ENCODE data around the gene C18orf21.

- PRO-cap, result no peak
These were observed 35.3 kb downstream of the GALNT1 start for GRCh38 chr18:35616709-35617418.

GRCh38 chr18:35683294-35683752 lies 101.8 kb downstream of the GALNT1 start:
- PRO-cap, result no peak

GRCh38 chr18:35692923-35693912 lies 111.7 kb downstream of the GALNT1 start:
- PRO-cap, result no peak

DNA sequence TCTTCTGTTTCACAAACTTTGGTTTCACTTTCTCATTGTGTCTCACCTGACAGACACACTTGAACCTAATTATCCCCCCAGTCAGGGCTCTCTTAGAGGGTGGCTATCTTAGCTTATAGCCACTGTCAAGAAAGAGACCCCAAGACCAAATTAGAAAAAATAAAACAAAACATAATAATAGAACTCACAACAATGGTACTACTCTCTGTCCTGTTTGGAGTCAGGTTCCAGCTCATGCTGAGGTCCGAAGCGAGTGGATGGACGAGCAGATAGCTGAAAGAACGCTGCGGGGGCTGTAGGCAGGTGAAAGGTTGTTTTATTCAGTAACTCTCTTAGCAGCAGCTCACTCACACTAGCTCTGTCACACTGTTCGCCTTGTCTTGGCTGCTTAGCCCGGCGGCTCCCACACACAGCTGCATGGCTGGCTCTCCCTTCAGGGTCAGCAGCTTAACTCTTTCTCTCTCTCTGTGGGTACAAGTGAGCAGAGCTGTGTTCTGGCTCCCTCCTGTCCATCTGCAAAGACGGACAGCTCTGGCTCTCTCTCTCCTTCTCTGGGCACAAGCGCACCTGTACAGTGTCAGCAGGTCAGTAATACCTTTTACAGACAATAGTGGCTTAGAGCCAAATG lies 149.1 kb downstream of the GALNT1 start:
- PRO-cap, result no peak

DNA sequence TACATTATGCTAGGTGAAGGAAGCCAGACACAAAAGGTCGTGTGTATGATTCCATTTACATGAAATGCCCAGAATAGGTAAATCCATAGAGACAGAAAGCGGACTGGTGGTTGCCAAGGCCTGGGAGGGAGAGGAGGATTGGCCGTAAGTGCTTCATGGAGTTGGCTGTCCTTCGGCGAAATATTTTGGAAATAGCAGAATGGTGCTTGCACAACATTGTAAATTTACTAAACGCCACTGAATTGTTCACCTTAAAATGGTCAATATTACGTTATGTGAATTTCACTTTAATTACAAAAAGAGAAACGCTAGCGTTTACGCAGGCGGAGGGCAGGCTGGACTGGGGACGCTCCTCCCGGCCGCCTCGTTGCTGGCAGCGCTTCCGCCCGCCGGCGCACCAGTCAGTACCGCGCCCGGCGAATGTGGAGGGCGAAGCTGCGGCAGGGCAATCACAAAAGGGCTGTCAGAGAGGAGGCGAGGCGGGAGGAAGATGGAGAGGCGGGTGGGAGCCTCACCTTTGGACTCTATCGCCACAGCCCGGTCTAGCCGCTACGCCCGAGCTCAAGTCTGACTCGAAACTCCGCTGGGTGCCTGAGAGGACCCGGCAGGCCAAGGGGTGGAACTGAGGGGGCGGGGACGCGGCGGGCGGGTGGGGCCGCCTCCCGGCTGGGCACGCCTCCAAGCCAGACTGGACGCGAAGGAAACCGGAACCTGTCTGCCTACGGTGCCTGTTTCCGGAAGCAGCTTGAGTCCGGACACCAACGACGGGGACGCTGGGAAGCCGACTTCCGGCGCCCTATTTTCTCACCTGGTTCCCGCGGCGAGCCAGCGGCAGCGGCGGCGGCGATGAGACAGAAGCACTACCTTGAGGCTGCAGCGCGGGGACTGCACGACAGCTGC lies at the start of gene C18orf21:
C18orf21 (plus strand) TSS at position 797 of the 900 bp plus-strand sequence.
- PRO-cap, result bidirectional peak, plus-strand start at position 400 of the sequence, minus-strand start at position 422 of the sequence; bidirectional peak, plus-strand start at position 800 of the sequence, minus-strand start at position 569 of the sequence

- PRO-cap, result no peak
These were observed 11.2 kb upstream of the MOCOS start for GRCh38 chr18:36176060-36176557.

- PRO-cap, result no peak
These were observed 9.6 kb upstream of the MOCOS start for GRCh38 chr18:36177431-36178426.

DNA sequence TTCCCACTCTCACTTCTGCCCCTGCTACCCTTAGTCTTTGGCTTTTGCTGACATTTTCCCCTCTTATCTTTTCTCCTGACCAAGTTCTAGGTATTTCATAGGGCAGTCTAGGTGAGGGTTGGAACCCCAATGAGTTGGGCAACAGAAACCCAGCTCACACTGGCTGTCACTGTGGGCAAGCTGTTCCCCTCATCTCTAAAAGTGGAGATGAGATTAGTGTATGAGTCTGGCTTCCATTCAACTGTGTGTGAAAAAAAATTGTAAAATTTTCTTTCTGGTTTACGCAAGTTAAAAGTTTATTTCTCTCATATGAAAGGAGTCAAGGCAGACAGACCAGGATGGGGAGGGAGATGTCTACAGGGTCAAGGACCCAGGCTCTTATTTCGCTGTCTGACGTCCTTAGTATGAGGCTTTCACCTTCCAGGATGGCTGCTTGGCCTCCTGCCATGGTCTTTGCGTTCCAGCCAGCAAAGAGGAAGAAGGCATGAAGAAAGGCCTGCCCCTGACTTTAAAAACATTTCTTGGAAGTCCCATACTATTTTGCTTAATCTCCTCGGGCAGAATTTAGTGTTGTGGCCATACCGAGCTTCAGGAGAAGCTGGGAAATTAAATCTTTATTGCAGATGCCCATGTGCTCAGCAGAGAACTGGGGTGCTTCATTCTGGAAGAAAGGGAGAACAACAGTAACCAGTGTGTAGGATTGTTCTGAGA lies 7.4 kb upstream of the MOCOS start:
- PRO-cap, result no peak

- PRO-cap, result no peak
These were observed 8.1 kb downstream of the MOCOS start for GRCh38 chr18:36195123-36195990.

GRCh38 chr18:36468154-36468637 lies 170.7 kb downstream of the FHOD3 start:
- PRO-cap, result no peak

- PRO-cap, result bidirectional peak, plus-strand start at chr18:36828255, minus-strand start at chr18:36828265; bidirectional peak, plus-strand start at chr18:36828421, minus-strand start at chr18:36828413
These were observed 543 bp downstream of the TPGS2 start for GRCh38 chr18:36828204-36828714.

GRCh38 chr18:37299439-37300189 lies 266.0 kb downstream of the CELF4 start:
- PRO-cap, result no peak

DNA sequence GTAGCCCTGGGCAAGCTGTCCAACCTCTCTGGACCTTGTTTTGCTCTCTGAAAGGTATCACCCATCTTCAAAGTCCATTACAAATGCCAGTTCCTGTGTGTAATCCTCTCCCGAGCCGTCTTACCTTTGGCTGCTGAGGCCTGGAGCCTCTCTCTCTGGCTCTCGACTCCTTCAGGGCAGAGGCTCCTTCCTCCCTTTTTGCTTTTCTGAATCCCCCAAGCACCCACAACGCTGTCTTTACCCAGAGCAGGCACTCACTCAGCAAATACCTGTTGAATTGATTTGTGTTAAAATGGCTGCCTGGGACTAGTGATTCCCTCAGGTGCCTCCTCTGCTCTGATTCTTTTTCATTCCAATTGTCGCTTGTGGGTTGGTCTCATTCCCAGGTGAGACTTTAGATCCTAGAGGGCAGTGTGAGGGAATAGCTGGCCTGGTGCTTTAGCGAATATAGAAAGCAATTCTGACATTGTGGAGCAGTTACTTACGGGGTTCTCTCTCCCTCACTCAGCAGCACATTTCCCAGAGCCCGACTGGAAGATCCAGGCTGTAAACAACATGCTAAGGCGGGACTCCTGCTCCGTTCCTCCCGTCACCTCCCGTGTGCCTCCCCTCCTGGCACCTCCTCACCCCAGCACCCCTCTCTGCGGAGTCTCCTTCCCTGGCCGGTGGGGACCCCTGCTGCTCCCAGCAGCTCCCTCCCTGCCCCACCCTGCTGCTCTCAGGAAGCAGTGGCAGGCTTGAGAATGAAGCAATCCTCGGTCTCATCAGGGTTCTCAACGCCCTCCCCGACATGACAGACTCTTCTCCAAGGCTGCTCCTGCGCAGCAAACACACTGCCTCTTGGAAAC lies 27.1 kb downstream of the CELF4 start:
- PRO-cap, result no peak

GRCh38 chr18:39086254-39086617 lies 1520.6 kb upstream of the CELF4 start:
- PRO-cap, result no peak

DNA sequence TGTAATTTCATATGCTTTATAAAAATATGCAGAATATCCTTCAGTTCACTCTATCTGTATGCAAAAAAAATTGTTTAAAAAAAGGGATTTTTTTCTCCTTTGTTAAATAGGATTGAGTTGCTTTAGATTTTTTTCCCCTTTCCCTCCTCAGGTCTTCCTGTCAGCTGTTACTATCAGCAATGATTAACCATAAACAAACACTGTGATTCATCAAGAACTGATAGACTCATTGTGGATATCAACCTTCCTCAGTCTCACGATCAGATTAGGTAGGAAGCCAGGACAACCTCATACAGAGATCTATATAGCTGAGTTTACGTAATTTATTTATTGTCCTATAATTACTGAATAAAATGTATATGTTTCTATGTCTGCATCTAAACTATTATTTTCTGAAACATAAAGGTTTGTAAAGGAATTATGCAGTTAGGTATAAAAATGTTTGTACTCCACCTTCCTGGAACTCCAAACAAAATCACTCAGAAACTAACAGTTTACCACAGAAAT lies 2136.3 kb upstream of the CELF4 start:
- PRO-cap, result no peak

DNA sequence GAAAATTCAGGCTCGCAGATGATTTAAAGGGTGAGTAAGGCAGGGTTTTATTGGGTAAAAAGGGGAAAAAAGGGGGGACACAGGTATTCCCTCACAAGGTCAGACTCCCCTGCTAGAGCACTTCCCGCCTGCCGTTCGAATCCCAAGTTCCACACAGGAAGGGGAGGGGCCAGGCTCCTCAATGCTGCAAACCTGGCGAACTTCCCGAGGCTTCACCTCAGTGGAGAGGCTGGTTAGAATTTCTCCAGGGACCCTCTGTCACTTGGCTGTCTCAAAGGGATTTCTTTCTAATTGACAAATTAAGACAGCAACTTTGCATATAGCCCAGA lies 2154.9 kb upstream of the PIK3C3 start:
- PRO-cap, result bidirectional peak, plus-strand start at position 187 of the sequence, minus-strand start at position 141 of the sequence

- PRO-cap, result no peak
These were observed 259.5 kb upstream of the PIK3C3 start for GRCh38 chr18:41695443-41695991.

- PRO-cap, result no peak
These were observed 153.0 kb downstream of the PIK3C3 start for GRCh38 chr18:42107939-42108611.

DNA sequence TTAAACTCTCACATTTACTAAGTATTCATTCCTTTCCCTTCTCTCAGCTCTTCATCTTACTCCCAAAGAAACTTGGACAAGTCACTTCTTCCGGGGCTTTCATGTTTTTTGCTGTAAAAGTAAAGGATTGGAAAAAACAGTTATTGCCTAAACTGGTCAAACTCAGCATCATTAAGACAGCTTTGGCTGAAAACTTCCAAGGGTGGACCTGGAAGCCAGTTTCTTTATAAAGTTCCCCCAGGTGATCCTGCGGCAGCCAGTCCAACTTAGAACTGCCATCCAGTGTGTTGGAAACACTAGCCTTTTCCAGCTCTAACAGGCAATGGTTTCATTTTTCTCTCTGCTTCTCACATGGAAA lies 91.2 kb upstream of the SETBP1 start:
- PRO-cap, result no peak

- PRO-cap, result no peak
These were observed 20.5 kb downstream of the SETBP1 start for GRCh38 chr18:44701032-44701728.

All from A673 (cell line).